ENCODE data around the genes LIMCH1, ATP8A1 and ATP10D.

DNA sequence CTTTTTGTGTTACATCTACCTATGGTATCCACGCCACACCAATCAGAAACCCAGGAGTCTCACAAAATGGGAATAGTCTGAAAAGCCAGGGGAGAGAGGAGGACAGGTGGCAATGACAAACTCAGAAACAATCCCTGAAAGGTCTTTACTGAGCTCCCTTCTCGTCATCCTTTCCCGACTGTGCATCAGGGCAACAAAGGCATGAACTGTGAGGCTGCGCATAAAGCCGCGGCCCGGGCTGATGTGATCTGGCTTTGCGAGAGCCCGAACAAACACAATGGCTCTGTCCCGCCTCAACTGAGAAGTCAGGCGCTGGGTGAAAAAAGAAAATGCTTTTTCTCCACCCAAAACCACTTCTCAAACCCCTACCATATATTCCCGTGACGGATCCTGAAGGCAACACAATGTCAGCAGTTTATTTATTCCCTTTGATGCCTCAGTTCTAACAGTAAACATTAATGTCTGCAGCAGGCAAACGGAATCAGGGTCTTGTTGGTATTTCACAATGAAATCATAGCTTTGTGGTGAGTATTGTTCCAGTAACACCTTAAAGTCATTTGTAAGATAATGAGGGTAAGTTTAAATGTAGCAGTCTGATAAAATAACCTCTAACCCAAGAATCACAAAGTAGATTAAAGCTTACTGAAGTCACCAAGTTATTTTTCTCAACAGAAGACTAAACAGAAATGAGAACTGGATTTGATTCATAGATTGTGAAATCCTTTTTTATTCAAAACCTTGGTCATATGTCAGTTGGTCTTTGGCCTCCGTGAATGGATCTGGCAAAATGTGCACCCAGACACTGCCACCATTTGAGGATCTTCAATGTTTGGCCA is 67.5 kb downstream of the APBB2 start:
- PRO-cap: no peak

DNA sequence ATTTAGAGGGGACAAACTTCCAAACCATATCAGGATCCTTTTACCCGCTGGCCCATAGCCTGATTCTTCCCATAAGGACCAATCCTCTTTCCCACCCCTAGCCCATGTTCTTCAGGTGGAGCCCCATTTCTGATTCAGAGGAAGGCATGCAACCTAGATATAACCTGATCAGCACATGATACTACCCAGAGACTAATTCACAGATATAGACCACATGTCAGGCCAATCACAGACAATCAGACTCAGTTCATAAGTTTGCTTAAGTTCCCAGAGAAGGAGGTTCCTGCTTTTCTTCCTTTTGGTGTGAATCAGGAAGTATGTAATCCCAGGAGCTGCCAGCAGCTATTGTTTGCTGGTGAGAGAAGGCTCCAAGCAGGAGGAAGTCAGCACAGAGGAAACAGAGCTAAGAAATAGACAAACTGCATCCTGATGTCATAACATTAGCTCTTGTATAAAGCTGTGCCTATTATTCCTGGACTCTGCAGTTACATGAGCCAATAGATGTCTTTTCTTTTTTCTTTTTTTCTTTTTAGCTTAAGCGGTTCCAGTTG is 50.8 kb downstream of the UCHL1 start:
- PRO-cap: no peak

GRCh38 chr4:41418191-41419092 is 119.5 kb upstream of the LIMCH1 start:
- PRO-cap: no peak

DNA sequence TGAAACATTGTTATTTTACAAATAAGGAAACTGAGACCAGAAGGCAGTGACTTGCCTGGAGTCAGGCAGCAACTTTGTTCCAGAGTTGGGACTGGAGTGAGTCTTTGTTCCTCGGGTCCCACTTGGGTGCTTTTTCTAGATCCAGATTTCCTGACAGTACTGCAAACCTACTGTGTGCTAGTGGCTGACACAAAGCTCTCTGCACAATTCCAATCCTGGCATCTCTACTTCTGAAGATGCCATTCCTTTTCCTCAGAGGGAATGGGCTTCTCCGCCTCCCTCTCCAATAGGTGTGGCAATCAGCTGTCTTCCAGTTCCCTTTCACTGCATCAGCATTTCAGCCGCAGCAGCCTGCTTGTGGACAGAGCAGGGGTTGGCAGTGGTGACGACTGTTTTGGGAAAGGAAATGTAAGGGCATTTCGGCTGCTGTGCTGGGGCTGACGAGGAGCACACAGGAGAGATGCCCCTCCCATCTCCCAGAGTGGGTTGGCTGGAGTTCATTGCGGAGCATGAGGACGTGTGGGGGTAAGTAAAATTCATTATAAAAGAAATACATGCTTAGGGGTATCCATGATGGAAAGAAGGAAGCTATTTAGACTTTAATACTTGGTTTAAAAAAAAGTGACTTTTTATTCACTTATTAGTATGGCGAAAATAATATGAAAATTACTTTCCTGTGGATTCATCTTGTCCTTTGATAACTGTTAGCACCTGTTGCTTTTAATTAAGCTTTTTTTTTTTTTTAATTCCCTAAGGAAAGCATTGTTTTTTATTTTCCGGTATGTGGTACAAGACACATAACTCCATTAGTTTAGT is at the start of gene LIMCH1:
Gene LIMCH1, plus strand, starts transcription at position 332 of the 816 bp plus-strand sequence.
- PRO-cap: no peak

GRCh38 chr4:41550247-41550695 is 12.3 kb downstream of the LIMCH1 start:
- PRO-cap: unidirectional peak, minus-strand start at chr4:41550472

- PRO-cap: no peak
Observed at GRCh38 chr4:41613721-41614217, 75.8 kb downstream of the LIMCH1 start.

GRCh38 chr4:41959613-41960198 is 21.9 kb upstream of the DCAF4L1 start:
- PRO-cap: no peak

- PRO-cap: no peak
Observed at GRCh38 chr4:42151263-42151581, 1.2 kb downstream of the BEND4 start.

GRCh38 chr4:42654993-42655481 is 1.9 kb downstream of the ATP8A1 start:
- PRO-cap: no peak

GRCh38 chr4:42656758-42658029 is at the start of gene ATP8A1:
TSS of gene ATP8A1 (minus strand) at chr4:42657105.
- PRO-cap: bidirectional peak, plus-strand start at chr4:42657527, minus-strand start at chr4:42657093

- PRO-cap: no peak
Observed at GRCh38 chr4:45324757-45325154, 598.4 kb upstream of the GNPDA2 start.

GRCh38 chr4:47485088-47486156 is at the start of gene ATP10D:
TSS of gene ATP10D (plus strand) at chr4:47485275.
- PRO-cap: bidirectional peak, plus-strand start at chr4:47485285, minus-strand start at chr4:47485221; bidirectional peak, plus-strand start at chr4:47485592, minus-strand start at chr4:47485503

- PRO-cap: no peak
Observed at GRCh38 chr4:47851686-47852075, 13.8 kb upstream of the CORIN start.

DNA sequence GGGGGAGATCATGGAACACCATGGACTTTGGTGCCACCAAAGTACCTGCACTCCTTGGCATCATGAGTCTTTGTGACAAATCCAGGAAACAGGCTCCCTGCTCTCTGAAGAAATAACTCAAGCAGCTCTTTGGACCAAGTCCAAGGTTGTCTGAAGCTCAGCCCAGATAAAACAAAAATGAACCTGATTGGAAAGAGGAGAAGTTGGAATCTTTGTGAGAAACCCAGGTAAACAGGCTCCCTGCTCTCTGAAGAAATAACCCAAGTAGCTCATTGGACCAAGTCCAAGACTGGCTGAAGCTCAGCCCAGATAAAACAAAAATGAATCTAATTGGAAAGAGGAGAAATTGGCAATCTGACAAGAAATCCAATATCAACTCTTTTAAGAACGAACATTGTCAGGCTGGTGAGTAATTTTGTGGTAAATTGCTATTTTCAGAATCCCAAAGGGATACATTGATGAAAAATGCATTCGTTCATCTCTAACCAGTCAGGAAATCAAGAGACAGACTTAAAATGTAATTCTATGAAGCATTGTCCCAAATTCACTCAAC is 16.6 kb upstream of the NFXL1 start:
- PRO-cap: no peak

DNA sequence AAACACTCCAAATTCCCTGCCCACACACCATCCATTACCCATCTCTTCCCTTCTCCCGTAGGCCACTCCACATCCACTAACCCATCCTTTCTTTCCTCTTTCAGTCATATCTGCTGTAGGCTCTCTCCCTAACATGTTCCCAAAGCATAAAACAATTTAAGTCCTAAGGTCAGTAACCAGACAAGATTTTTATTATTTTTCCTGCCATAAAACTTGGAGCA is 5.5 kb downstream of the NIPAL1 start:
- PRO-cap: no peak

DNA sequence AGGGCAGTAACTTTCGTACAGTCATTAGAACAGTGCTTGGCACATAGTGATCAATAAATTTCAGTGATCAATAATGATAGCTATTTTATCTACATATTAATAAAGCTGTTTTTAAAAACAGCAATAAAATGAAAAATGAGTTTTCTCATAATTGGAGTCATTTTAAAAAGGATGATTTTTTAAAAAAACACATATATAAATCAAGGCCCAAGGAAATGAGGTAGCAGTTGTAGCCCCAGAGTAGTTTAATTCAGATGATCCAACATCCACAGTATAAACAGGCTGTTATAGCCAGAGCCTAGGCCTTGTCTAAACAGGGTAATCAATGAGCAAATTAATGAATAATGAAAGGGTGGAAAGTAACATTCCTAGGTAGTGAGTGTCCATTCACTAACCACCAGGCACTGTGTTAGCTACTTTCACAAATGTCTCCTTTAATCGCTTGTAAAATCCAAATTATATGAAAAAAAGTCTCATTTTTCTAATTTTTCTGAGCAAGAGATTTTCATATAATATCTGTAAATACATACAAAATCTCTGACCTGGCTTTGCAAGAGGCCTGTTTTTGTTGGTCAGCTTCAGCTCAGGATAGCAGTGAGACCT is 25.4 kb downstream of the TXK start:
- PRO-cap: no peak

- PRO-cap: unidirectional peak, plus-strand start at chr4:48193709
Observed at GRCh38 chr4:48193473-48194008, 59.5 kb upstream of the TXK start.

DNA sequence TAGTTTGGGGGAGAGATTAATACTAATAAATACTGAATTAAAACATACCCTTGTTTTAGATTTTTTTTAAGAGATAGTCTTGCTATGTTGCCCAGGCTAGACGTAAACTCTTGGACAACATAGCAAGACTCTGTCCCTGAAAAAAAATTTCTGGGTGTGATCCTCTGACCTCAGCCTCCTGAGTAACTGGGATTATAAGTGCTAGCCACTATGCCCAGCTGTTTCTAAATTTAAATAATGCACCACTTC is 56.0 kb downstream of the TEC start:
- PRO-cap: no peak

GRCh38 chr4:48331555-48332039 is 9.7 kb upstream of the SLAIN2 start:
- PRO-cap: no peak

- PRO-cap: no peak
Observed at GRCh38 chr4:48342499-48342874, 1.2 kb downstream of the SLAIN2 start.

Measured in REH cell (cell line).